Gastrocnemius medialis (tissue), 3 donors: ENCODE measurements around the gene SERPINB6.

GRCh38 chr6:2081177-2081482, 164.3 kb downstream of the GMDS start:
- PRO-cap = no peak
- RAMPAGE, long total RNA, 3 experiments = no peak in any of the 3 experiments

GRCh38 chr6:2103873-2104295, 141.5 kb downstream of the GMDS start:
- PRO-cap = no peak
- RAMPAGE, long total RNA, 3 experiments = no peak in any of the 3 experiments

- PRO-cap = bidirectional peak, plus-strand start at chr6:2127664, minus-strand start at chr6:2127507; unidirectional peak, plus-strand start at chr6:2127965
- RAMPAGE, long total RNA, 3 experiments = no peak in any of the 3 experiments
Measured at GRCh38 chr6:2127249-2128095, 117.9 kb downstream of the GMDS start.

GRCh38 chr6:2433869-2434513, 188.6 kb upstream of the GMDS start:
- PRO-cap = no peak
- RAMPAGE, long total RNA, 3 experiments = no peak in any of the 3 experiments

DNA sequence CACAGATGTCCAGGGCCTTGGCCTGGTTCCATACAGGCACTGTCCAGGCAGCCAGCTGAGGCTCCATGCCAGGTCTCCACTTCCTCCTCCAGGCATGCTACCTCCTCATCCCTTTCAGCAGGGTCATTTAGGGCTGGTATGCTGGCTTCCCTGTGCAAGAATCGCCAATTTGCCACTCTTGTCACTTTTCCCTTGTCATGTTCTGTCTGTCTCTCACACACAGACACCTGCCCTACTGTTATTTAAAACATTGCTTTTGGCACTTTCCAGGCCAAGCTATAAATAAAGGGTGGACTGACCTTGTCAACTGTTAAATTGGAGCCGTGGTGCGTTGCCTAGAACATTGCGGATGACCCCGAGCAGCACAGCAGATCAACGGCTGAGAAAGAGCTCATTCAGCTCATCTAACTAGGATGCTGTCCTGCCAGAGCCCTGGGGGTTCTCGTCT, 235.2 kb upstream of the GMDS start:
- PRO-cap = no peak
- RAMPAGE, long total RNA, 3 experiments = no peak in any of the 3 experiments

DNA sequence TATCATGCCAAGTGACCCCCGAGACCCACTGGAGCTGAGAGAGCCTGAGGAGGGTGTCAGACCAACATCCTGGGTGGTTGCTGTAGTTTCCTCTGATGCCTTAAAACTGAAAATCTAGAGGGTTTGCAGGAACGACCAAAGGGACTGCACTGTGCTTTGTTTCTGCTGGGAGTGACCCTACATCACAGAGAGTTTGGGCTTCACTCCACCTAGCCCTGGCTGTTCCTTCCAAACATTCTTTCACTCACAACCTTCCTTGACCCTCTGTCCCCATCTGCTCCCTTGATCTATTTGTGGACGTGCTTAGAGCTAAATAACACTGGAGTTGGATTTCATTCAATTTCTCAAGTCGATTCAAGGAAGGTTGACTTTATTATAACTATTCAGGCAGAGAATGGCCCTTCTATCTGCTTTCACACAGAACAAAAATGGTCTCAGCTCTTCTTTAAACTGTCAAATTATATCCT, 18.1 kb downstream of the MYLK4 start:
- PRO-cap = no peak
- RAMPAGE, long total RNA, 3 experiments = no peak in any of the 3 experiments

DNA sequence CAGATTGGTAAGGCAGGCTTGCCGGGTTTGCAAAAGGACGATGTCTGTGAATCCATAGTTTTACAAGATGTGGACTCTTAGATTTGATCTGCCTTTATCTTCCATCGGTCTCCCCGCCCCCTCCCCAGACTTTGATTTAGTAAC, 1.3 kb downstream of the WRNIP1 start:
- PRO-cap = no peak
- RAMPAGE, long total RNA, 3 experiments = no peak in any of the 3 experiments

DNA sequence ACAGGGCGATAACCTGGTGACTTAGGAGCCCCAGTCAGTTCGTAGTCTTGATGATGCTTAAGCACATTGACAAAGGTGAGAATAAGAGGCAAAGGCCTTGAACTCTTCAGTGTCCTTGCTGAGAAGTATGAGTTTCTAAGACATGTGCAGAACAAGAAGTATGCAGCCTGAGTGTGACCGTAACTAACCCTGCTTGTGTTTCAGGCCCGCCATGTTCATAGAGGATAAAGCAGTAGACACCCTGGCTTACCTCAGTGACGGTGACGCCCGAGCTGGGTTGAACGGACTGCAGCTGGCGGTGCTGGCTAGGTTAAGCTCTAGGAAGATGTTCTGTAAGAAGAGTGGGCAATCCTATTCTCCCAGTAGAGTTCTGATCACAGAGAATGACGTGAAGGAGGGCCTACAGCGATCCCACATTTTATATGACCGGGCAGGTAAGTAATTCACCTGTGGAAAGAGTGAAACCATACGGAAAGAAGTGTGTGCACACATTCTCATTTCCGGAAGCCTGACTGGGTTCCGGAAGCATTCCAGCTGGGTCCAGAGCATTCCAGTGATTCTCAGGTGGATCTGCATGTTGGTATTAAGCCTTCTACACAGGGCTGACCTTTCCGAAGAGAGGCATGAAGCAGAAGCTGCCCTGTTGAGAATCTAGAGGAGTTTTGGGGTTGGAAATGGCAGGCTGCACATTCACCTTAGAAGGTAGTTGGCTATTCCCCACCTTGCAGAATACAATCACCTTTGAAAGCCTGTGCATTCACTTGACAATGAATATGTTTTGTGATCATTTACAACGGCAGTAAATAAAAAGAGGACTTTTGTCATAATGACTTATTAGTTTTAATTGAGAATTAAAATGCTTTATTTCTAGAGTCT, 14.1 kb downstream of the WRNIP1 start:
- PRO-cap = no peak
- RAMPAGE, long total RNA, 3 experiments = no peak in any of the 3 experiments

DNA sequence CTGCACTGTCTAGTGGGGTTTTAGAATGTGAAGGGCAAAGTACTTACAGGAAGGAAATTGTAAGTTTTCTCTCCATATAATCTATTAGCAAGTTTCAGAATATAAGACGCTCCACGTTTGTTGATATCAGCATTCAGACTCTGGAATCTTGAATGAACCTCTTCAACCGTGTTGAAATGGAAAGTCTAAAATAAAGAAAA, 3.3 kb downstream of the SERPINB1 start:
- PRO-cap = no peak
- RAMPAGE, long total RNA, 3 experiments = no peak in any of the 3 experiments

GRCh38 chr6:2854772-2855615, 13.3 kb upstream of the SERPINB1 start:
- PRO-cap = bidirectional peak, plus-strand start at chr6:2855237, minus-strand start at chr6:2855129; unidirectional peak, minus-strand start at chr6:2855351
- RAMPAGE, long total RNA, 3 experiments = no peak in any of the 3 experiments

- PRO-cap = no peak
- RAMPAGE, long total RNA, 3 experiments = no peak in any of the 3 experiments
Measured at GRCh38 chr6:2875856-2877078, 26.8 kb downstream of the SERPINB9 start.

GRCh38 chr6:2877079-2877690, 25.9 kb downstream of the SERPINB9 start:
- PRO-cap = no peak
- RAMPAGE, long total RNA, 3 experiments = no peak in any of the 3 experiments

DNA sequence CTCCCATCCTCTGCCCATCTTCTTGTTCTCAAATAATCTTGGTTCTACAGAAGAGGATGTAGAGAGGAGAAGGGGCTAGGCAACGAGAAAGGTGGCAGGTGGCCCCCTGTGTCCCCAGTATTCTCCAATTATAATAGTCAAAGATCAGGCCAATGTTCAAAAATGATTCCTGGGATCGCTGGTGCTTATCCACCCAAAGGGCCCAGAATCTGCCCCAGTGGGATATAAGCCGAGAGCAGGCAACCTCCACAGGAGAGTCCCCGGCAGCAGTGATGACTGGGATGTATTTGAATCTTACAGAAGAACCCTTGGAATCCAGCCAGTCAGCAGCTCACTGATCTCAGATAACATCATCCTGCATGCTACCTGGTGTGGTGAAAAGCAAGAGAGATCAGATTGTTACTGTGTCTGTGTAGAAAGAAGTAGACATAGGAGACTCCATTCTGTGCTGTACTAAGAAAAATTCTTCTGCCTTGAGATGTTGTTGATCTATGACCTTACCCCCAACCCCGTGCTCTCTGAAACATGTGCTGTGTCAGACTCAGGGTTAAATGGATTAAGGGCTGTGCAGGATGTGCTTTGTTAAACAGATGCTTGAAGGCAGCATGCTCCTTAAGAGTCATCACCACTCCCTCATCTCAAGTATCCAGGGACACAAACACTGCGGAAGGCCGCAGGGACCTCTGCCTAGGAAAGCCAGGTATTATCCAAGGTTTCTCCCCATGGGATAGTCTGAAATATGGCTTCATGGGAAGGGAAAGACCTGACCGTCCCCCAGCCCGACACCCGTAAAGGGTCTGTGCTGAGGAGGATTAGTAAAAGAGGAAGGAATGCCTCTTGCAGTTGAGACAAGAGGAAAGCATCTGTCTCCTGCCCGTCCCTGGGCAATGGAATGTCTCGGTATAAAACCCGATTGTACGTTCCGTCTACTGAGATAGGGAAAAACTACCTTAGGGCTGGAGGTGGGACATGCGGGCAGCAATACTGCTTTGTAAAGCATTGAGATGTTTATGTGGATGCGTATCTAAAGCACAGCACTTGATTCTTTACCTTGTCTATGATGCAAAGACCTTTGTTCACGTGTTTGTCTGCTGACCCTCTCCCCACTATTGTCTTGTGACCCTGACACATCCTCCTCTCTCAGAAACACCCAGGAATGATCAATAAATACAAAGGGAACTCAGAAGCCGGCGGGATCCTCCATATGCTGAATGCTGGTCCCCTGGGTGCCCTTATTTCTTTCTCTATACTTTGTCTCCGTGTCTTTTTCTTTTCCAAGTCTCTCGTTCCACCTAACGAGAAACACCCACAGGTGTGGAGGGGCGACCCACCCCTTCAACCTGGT, 5.7 kb upstream of the SERPINB9 start:
- PRO-cap = no peak
- RAMPAGE, long total RNA, 3 experiments = no peak in any of the 3 experiments

DNA sequence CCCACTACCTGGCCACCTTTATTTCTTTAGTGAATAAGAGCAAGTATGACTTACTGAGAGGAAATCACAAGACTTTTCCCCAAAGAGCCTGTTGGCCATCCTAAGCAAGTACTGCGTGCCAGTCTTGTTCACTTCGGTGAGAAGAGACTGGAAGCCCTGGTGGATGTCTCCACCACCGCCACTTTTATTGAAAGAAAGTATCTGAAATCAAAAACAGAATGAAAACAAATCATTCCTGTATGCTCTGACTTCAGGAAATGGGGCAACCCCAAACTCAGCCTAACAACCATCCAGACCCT, 15.9 kb downstream of the SERPINB6 start:
- PRO-cap = no peak
- RAMPAGE, long total RNA, 3 experiments = no peak in any of the 3 experiments

- PRO-cap = no peak
- RAMPAGE, long total RNA, 3 experiments = no peak in any of the 3 experiments
Measured at GRCh38 chr6:2969911-2970310, 1.5 kb downstream of the SERPINB6 start.

DNA sequence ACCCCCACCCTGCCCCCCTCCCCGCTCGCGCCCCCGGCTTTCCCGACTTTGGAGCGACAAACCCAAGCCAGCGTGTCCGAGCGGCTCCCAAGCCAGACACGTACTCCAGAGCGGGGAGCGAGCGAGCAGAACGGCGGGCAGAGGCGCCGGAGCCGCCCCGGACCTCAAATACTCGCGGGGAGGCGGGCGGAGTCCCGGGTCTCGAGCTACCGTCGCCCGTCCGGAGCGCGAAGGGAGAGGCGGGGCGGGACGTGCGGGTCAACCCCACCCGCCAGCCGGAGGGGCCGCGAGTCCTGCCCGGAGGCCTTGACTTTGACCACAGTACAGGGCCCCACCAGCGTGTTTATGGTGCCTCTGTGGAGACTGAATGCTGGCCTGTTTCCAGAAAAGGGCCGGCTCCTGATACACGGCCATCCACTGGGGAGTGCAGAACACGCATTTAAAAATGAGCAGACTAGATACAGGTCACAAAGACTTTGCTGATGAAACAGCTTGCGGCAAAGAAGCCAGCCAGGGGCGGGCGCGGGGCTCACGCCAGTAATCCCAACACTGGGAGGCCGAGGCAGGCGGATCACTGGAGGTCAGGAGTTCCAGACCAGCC, at the start of gene SERPINB6:
TSS of gene SERPINB6 (minus strand) at position 139 of the 601 bp plus-strand sequence.
- PRO-cap = bidirectional peak, plus-strand start at position 261 of the sequence, minus-strand start at position 174 of the sequence; bidirectional peak, plus-strand start at position 309 of the sequence, minus-strand start at position 318 of the sequence; bidirectional peak, plus-strand start at position 438 of the sequence, minus-strand start at position 426 of the sequence
- RAMPAGE, long total RNA, 3 experiments = start-site peak on the minus strand in 3 of 3 experiments, centred at positions 184 to 340 of the sequence, 30 to 585 reads per replicate

- PRO-cap = unidirectional peak, plus-strand start at chr6:2981787; unidirectional peak, plus-strand start at chr6:2981838
- RAMPAGE, long total RNA, 3 experiments = no peak in any of the 3 experiments
Measured at GRCh38 chr6:2981402-2982068, 10.2 kb upstream of the SERPINB6 start.

DNA sequence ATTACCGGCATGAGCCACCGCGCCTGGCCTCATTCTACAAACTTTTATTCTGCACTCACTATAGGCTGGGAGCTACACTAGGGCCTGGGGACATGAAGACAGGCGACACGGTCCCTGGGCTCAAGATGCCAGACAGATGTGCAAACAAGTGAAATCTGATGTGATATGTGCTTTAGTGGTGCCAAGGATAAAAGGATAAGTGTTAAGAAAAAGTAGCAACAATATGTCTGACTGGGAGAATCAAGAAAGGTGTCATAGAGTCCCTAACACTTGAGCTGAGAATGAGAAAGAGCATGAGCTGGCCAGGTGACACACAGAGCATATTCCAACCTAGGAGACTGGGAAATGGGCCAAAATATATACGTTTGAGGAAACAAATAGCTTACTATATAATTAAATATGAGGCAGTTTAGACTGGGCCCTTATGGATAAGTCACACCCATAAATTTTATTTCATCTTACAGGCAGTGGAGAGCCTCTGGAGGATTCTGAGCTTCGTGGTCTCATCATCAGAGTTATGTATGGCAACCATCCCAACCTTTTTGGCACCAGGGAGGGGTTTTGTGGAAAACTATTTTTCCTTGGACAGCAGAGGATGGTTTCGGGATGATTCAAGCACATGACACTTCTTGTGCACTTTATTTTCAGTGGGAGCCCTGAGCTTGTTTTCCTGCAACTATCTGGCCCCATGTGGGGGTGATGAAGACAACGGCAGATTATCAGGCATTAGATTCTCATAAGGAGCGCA, 13.0 kb upstream of the NQO2 start:
- PRO-cap = no peak
- RAMPAGE, long total RNA, 3 experiments = no peak in any of the 3 experiments

GRCh38 chr6:3018849-3019966, 19.5 kb downstream of the NQO2 start:
- PRO-cap = no peak
- RAMPAGE, long total RNA, 3 experiments = no peak in any of the 3 experiments

- PRO-cap = no peak
- RAMPAGE, long total RNA, 3 experiments = no peak in any of the 3 experiments
Measured at GRCh38 chr6:3076501-3077346, 8.4 kb downstream of the RIPK1 start.